Metastatic Breast Carcinoma in the Brain (tissue), 10 donors: ENCODE measurements around a stretch of chr1.

GRCh38 chr1:70353346-70353611 lies 1.2 kb downstream of the ANKRD13C start:
- PRO-cap, 10 experiments = peak in 1 of 10 experiments; most common plus-strand start chr1:70353533 (in 1)

DNA sequence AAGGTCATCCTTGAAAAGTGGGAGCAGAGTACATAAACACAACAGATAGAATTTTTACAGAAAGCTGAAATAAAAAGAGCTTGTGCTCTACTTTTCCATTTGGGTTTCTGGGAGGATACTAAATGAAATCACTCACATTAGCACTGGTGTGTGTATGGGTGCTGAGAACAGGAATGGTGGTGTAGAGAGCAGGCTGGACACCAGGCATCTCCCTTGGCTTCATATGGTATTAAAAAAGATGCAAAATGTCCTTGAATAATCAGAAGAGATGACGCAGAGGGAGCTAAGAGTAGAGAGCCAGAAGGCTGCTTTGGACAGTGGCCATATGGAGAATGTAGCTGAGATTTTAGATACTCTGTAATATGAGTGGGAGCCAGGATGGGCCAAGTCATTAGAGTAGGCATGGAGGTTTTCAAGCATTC lies 112.3 kb upstream of the ZRANB2 start:
- PRO-cap, 10 experiments = no peak in any of the 10 experiments

DNA sequence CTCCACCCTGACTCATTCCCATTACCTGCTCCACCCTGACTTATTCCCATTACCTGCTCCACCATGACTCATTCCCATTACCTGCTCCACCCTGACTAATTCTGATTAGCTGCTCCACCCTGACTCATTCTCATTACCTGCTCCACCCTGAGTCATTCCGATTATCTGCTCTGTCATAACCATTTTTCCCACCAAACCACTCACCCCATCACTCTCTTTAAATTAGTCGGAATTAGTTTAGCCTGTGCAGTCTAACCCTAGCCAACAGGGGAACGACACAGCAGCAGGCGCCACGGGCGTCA lies 901.4 kb upstream of the NEGR1 start:
- PRO-cap, 10 experiments = peak in 2 of 10 experiments; most common minus-strand start position 125 of the sequence (in 2)

DNA sequence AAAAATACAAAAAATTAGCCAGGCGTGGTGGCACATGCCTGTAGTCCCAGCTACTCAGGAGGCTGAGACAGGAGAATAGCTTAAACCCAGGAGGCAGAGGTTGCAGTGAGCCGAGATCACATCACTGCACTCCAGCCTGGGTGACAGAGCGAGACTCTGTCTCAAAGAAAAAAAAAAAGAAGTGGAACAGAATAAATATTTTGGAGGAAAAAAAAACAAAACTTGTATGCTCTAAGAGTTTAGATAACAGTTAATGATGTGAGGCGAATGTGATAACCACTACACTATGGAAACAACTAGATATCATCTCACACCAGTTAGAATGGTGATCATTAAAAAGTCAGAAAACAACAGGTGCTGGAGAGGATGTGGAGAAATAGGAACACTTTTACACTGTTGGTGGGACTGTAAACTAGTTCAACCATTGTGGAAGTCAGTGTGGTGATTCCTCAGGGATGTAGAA lies 391.3 kb downstream of the LRRIQ3 start:
- PRO-cap, 10 experiments = no peak in any of the 10 experiments

DNA sequence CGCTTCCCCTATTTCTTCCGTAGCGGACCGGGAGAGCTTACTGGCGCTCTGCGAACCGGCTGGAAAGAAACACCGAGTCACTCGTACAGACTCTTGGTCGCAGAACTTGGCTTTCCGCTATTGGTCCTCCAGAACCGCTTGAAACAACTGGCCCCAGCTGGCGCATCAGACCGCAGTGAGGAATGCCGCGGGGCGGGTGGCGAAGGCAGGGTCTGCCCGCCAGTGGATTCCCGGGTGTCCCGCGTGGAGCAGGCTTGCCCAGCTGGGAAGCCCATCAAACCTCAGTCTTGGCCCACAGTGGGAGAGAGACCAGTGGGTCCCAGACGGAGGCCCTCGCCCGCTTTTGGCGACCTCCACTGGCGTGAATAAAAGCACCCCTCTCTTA lies 4.0 kb upstream of the LHX8 start:
- PRO-cap, 10 experiments = no peak in any of the 10 experiments

GRCh38 chr1:75133954-75134153 lies 334 bp upstream of the LHX8 start:
- PRO-cap, 10 experiments = peak in 1 of 10 experiments; most common minus-strand start chr1:75134007 (in 1)

DNA sequence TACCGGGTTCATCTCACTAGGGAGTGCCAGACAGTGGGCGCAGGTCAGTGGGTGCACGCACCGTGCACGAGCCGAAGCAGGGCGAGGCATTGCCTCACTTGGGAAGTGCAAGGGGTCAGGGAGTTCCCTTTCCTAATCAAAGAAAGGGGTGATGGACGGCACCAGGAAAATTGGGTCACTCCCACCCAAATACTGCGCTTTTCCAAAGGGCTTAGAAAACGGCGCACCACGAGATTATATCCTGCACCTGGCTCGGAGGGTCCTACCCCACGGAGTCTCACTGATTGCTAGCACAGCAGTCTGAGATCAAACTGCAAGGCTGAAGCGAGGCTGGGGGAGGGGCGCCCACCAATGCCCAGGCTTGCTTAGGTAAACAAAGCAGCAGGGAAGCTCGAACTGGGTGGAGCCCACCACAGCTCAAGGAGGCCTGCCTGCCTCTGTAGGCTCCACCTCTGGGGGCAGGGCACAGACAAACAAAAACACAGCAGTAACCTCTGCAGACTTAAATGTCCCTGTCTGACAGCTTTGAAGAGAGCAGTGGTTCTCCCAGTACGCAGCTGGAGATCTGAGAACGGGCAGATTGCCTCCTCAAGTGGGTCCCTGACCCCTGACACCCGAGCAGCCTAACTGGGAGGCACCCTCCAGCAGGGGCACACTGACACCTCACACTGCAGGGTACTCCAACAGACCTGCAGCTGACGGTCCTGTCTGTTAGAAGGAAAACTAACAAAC lies 46.5 kb upstream of the ACADM start:
- PRO-cap, 10 experiments = no peak in any of the 10 experiments

DNA sequence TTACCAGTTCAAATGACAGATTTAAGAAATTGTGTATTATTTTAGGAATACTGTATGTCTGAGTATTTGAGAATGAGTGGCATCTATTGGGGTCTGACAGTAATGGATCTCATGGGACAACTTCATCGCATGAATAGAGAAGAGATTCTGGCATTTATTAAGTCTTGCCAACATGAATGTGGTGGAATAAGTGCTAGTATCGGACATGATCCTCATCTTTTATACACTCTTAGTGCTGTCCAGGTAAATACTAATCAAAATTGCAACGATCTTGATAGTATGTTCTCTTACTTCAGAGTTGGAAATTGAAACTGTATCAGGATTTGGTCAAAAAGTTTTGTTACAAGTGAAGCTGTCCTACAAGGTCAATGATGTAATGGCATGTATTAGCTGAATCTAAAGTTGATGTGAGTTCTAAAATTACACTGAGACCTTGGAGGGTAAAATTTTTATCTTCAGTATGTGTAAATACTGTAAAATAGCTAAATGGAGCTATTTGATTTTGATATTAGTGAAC lies 3.1 kb downstream of the RABGGTB start:
- PRO-cap, 10 experiments = peak in 1 of 10 experiments; most common plus-strand start position 364 of the sequence (in 1)

GRCh38 chr1:76198154-76198634 lies 123.6 kb downstream of the ST6GALNAC3 start:
- PRO-cap, 10 experiments = no peak in any of the 10 experiments

- PRO-cap, 10 experiments = no peak in any of the 10 experiments
Measured at GRCh38 chr1:76254200-76254376, 179.5 kb downstream of the ST6GALNAC3 start.

DNA sequence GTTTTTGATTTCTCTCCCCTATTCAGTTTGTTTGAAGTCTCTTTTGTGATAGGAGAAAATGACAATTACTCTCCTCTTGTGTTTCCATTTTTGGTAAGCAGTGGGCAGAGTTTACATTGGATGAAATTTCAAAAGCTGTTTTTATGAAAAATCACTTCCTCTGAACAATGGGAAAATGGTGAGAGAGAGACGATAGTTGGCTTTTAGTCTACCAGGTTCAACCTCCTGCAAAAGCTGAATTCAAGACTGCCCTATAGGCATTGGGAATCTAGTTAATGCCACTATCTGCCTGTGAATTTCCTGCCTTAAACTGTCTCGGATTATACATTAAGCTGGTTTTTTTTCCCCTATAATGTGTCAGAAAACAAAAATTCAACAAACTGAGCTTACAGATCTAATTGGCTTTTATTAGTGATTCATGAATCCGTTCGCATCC lies 179.8 kb downstream of the ST6GALNAC3 start:
- PRO-cap, 10 experiments = no peak in any of the 10 experiments

DNA sequence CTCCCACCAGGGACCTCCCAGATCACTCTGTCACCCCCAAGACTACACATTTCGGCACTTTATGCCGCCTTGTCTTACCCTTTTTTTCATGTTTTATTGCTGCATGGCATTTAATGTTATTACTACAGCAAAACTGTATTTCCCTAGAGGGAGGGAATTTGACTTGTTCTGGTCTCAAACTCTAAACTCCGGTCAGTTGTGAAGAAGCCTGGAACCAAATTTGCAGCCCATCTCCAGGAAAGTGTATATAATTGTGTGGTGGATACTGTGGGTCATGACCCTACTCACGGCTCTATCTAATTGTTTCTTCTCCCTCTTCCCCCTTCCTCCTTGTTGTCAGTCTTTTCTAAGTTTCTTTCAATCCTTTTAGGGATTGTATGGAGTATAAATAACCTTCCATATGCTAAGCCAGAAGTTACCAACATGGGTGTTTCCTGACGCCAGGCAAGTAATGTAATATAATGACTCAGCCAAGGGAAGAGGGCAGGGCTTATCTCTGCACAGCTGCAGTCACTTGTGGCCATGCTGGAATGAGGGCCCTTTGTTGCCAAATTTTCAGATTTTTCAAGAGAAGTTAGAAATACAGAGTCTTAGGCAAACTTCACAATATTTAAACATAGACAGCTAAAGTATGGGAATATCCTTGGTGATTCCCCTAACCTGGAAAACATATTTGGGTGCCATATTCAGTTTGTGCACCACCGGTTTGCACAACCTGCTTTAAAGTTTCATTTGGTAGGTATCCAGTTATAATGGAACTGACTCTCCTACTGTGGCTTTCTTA lies 194.5 kb downstream of the ST6GALNAC3 start:
- PRO-cap, 10 experiments = no peak in any of the 10 experiments

DNA sequence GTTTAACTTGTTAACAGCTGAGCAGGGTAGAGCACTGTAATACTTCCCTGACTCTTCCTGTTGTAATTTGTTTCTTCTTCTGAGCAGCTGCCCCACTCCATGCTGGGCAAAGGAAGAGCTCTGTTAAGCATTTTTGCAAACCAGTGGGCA lies 220.3 kb downstream of the ST6GALNAC3 start:
- PRO-cap, 10 experiments = no peak in any of the 10 experiments

DNA sequence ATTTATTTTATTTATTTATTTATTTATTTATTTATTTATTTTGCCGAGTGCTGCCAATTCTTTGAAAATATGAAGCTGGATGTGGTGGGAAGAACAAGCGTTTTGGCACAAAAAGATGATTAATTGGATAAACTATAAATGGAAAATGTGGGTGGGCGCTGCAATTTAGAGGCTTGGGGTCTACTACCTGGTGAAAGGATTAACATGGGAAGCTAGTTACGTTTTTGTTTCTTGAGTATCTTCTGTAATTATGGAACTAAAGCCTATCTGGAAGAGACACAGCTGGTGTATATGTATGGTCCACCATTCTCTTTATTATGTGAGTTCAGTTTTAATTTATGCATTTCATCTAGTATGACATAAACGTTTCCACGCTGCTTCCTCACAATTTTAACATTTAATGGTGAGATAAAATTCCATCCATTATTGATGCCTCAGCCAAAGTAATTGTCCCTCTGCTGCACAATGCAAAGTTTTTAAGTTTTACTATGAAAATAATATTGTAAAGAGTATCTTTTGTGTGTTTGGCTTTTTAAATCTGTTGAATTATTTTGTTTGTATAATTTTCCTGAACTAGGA lies 573 bp upstream of the PIGK start:
- PRO-cap, 10 experiments = no peak in any of the 10 experiments

- PRO-cap, 10 experiments = no peak in any of the 10 experiments
Measured at GRCh38 chr1:77889332-77889649, 867 bp downstream of the NEXN start.

- PRO-cap, 10 experiments = no peak in any of the 10 experiments
Measured at GRCh38 chr1:77958345-77958808, 20.5 kb downstream of the FUBP1 start.

DNA sequence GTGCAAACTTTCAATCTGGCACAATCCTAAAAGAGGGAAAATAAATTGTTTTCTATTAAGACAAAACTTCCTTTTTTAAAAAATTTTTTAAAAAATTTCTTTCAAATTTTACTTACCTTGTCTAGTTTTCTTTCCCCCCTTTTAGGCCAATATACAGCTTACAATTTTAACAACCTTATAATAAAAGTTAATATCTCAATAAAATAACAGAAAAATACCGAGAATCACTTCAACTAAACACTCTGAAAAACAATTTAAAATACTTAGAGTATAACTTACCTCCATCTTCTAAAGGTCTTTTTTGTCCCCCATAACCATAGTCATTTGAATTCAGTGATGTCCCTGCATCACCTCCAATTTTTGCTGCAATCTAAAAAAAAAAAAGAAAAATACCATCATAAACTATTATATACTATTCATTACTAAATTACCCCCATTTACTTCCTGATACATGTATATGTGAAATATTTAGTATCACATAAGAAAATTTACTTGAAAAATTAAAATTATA lies 9.2 kb downstream of the FUBP1 start:
- PRO-cap, 10 experiments = no peak in any of the 10 experiments

DNA sequence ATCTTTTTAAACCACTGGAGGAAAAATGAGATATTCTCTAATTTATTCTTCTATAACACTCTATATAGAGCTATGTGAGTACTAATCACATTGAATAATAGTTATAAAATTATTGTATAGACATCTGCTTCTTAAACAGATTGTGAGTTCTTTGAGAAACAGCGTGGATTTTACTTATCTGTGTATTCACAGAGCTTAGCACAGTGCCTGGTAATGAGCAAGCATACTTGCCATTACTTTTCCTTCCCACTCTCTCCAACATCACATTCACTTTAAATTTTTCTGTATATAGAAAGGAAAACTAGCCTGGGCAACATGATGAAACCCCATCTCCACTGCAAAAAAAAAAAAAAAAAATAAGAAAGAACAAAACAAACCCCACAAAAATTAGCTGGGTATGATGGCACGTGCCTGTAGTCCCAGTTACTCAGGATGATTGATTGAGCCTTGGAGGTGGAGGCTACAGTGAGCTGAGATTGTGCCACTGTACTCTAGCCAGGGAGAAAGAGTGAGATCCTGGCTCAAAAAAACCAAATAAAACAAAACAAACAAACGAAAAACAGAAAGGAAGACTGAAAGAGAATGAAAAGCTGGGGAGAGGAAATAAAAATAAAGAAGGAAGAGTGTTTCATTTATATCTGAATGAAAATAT lies 7.5 kb upstream of the IFI44 start:
- PRO-cap, 10 experiments = no peak in any of the 10 experiments

GRCh38 chr1:79193070-79193793 lies 186.7 kb upstream of the ADGRL4 start:
- PRO-cap, 10 experiments = no peak in any of the 10 experiments

- PRO-cap, 10 experiments = no peak in any of the 10 experiments
Measured at GRCh38 chr1:80750084-80750283, 1050.8 kb upstream of the ADGRL2 start.